ENCODE data around the gene PMF1.

DNA sequence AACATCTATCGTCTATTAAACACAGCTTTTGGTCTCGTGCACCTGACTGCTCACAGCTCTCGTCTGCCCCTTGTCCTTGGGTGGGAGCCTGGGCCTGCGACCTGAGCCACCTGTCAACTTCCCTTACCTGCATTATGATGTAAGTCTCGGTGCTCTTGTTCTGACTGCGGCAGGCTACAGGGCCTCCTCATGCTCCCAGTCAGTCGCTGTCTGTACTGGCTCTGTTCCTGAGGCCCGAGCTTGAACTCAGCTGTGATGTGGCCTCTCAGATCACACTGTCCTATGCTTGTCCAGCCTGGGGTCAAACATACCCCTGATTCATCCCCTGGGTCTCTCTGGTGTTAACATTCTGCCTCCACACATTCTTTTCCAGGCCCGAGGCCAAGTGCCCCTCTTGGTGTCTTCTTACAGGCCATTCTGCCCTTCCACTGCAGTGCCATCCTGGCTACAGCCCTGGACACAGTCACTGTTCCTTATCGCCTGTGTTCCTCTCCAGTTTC, 59.1 kb downstream of the DAP3 start:
- PRO-cap, 4 experiments: no peak in any of the 4 experiments
- RAMPAGE, long total RNA, 2 experiments: no peak in any of the 2 experiments
- RRBS: no CpG with 5 or more reads among the region's 10 CpGs

- PRO-cap, 4 experiments: no peak in any of the 4 experiments
- RAMPAGE, long total RNA, 2 experiments: no peak in any of the 2 experiments
- RRBS: no CpG with 5 or more reads among the region's 8 CpGs
These were observed 3.6 kb downstream of the GON4L start for GRCh38 chr1:155853147-155854065.

- PRO-cap, 4 experiments: no peak in any of the 4 experiments
- RAMPAGE, long total RNA, 2 experiments: no peak in any of the 2 experiments
- RRBS: no CpG with 5 or more reads among the region's 3 CpGs
These were observed 6.2 kb upstream of the RIT1 start for GRCh38 chr1:155917358-155917791.

GRCh38 chr1:155922290-155922579, 11.1 kb upstream of the RIT1 start:
- PRO-cap, 4 experiments: no peak in any of the 4 experiments
- RAMPAGE, long total RNA, 2 experiments: no peak in any of the 2 experiments
- RRBS: no CpG with 5 or more reads among the region's 8 CpGs

DNA sequence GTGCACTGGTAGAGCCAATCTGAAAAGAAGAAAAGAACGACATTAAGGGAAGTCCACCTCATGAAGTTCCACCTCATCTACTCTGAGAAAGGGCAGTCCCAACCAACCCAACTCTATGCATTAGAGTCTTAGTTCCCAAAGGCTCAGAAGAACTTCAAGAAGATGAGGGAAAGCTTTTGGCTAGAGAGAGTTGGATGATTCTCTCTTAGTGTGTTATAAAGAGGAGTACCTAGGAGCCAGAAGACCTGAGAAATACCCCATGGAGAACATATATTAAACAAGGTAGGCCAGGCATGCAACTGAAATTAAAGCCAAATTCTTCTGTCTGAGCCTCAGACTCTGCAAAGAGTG, 8.9 kb downstream of the SSR2 start:
- PRO-cap, 4 experiments: no peak in any of the 4 experiments
- RAMPAGE, long total RNA, 2 experiments: no peak in any of the 2 experiments
- RRBS: no CpG with 5 or more reads among the region's 1 CpG

DNA sequence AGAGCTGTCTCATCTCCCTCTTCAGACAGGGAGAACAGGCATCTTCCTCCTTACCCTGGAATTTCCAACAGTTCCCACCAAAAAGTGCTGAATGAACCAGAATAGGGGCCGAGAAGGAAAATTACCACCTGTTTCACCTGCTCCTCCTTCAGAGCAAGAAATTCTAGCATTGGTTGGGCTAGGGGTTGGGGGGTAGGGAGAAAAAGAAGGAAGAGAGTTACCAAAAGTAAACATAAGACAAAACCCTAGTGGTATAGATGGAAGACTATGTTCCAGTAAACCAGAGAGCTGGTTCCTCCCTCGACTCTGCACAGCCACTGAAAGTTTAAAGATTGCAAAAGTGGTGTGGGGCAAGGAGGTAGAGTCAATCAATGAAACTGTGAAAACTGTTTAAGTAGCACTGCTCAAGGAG, 15.6 kb upstream of the SSR2 start:
- PRO-cap, 4 experiments: no peak in any of the 4 experiments
- RAMPAGE, long total RNA, 2 experiments: start-site peak on the minus strand in 1 of 2 experiments, centred at position 102 of the sequence, 15 reads per replicate
- RRBS: no CpG with 5 or more reads among the region's 2 CpGs

- PRO-cap, 4 experiments: peak in 4 of 4 experiments; most common minus-strand start chr1:156054637 (in 2)
- RAMPAGE, long total RNA, 2 experiments: no peak in any of the 2 experiments
- RRBS: no CpG with 5 or more reads among the region's 14 CpGs
These were observed 188 bp upstream of the LAMTOR2 start for GRCh38 chr1:156054482-156054706.

- PRO-cap, 4 experiments: peak in 3 of 4 experiments; most common plus-strand start chr1:156102832 (in 2); most common minus-strand start chr1:156102708 (in 2)
- RAMPAGE, long total RNA, 2 experiments: no peak in any of the 2 experiments
- RRBS: no CpG with 5 or more reads among the region's 11 CpGs
These were observed 12.0 kb upstream of the LMNA start for GRCh38 chr1:156102440-156102904.

- PRO-cap, 4 experiments: peak in 4 of 4 experiments; most common plus-strand start chr1:156114254 (in 1); most common minus-strand start chr1:156114186 (in 2)
- RAMPAGE, long total RNA, 2 experiments: no peak in any of the 2 experiments
- RRBS: no CpG with 5 or more reads among the region's 10 CpGs
These were observed 357 bp upstream of the LMNA start for GRCh38 chr1:156114057-156114651.

GRCh38 chr1:156135786-156136744, 17.3 kb upstream of the SEMA4A start:
- PRO-cap, 4 experiments: no peak in any of the 4 experiments
- RAMPAGE, long total RNA, 2 experiments: start-site peak on the plus strand in 1 of 2 experiments, at chr1:156136051-156136077 at its widest, 37 reads per replicate
- RRBS: no CpG with 5 or more reads among the region's 36 CpGs

GRCh38 chr1:156136745-156137414, 16.5 kb upstream of the SEMA4A start:
- PRO-cap, 4 experiments: no peak in any of the 4 experiments
- RAMPAGE, long total RNA, 2 experiments: start-site peak on the plus strand in 1 of 2 experiments, at chr1:156136929-156137163 at its widest, 39 to 109 reads per replicate
- RRBS: 74% methylated on average over 3 of the region's 15 CpGs

DNA sequence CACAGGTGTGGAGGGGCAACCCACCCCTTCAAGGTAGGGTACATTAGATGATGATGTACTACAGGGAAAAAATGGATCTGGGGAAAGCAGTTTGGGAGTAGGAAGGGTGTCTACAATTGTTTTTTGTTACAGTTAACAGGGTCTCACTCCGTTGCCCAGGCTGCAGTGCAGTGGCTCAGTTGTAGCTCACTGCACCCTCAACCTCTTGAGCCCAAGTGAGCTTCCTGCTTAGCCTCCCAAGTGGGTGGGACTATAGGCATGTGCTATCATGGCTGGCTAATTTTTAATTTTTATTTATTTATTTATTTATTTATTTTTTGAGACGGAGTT, 11.5 kb upstream of the SLC25A44 start:
- PRO-cap, 4 experiments: no peak in any of the 4 experiments
- RAMPAGE, long total RNA, 2 experiments: no peak in any of the 2 experiments
- RRBS: no CpG with 5 or more reads among the region's 2 CpGs

DNA sequence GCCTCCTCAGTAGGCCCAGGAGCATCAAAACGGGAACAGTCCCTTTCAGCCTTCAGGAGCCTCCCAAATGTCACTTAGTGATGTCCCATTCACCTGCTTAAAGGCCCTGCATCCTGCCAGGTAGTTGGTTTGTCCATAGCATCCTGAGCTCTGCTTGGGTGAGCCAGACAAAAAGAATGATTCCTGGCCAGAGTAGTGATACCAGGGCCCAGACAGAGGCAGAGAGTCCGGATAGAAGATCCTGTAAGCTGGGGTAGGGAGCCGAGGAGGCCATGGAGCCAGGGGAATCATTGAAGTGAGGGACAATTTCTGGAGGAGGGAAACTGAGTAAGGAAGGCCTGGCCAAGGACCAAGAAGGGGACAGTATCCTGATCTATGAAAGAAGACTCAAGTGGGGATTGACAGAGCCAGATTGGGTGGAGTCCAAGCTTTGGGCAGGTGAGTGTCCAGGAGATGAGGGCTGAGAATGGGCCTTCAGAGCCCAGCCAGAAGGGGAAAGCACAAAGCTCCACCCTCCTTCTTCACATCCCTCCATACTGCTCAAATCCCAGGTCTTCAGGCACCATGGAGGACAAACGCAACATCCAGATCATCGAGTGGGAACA, 5.5 kb downstream of the SLC25A44 start:
- PRO-cap, 4 experiments: no peak in any of the 4 experiments
- RAMPAGE, long total RNA, 2 experiments: no peak in any of the 2 experiments
- RRBS: no CpG with 5 or more reads among the region's 5 CpGs

DNA sequence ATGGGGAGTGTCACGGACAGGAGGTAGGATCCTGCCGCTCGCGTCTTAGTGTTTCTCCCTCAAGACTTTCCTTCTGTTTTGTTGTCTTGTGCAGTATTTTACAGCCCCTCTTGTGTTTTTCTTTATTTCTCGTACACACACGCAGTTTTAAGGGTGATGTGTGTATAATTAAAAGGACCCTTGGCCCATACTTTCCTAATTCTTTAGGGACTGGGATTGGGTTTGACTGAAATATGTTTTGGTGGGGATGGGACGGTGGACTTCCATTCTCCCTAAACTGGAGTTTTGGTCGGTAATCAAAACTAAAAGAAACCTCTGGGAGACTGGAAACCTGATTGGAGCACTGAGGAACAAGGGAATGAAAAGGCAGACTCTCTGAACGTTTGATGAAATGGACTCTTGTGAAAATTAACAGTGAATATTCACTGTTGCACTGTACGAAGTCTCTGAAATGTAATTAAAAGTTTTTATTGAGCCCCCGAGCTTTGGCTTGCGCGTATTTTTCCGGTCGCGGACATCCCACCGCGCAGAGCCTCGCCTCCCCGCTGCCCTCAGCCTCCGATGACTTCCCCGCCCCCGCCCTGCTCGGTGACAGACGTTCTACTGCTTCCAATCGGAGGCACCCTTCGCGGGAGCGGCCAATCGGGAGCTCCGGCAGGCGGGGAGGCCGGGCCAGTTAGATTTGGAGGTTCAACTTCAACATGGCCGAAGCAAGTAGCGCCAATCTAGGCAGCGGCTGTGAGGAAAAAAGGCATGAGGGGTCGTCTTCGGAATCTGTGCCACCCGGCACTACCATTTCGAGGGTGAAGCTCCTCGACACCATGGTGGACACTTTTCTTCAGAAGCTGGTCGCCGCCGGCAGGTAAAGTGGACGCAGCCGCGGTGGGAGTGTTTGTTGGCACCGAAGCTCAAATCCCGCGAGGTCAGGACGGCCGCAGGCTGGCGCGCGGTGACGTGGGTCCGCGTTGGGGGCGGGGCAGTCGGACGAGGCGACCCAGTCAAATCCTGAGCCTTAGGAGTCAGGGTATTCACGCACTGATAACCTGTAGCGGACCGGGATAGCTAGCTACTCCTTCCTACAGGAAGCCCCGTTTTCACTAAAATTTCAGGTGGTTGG, at the start of gene PMF1:
Gene PMF1, plus strand, starts transcription at position 693 of the 1,117 bp plus-strand sequence.
- PRO-cap, 4 experiments: peak in 4 of 4 experiments; most common plus-strand start position 693 of the sequence (in 4); most common minus-strand start position 568 of the sequence (in 3)
- RAMPAGE, long total RNA, 2 experiments: no peak in any of the 2 experiments
- RRBS: 1% methylated on average over 9 of the region's 66 CpGs

GRCh38 chr1:156246922-156247297, 946 bp downstream of the PAQR6 start:
- PRO-cap, 4 experiments: no peak in any of the 4 experiments
- RAMPAGE, long total RNA, 2 experiments: no peak in any of the 2 experiments
- RRBS: no CpG with 5 or more reads among the region's 7 CpGs

- PRO-cap, 4 experiments: no peak in any of the 4 experiments
- RAMPAGE, long total RNA, 2 experiments: no peak in any of the 2 experiments
- RRBS: 6% methylated on average over 32 of the region's 50 CpGs
These were observed 19.4 kb downstream of the RHBG start for GRCh38 chr1:156388412-156388877.

- PRO-cap, 4 experiments: no peak in any of the 4 experiments
- RAMPAGE, long total RNA, 2 experiments: no peak in any of the 2 experiments
- RRBS: 13% methylated on average over 7 of the region's 32 CpGs
These were observed 51.3 kb downstream of the RHBG start for GRCh38 chr1:156420268-156420676.

- PRO-cap, 4 experiments: no peak in any of the 4 experiments
- RAMPAGE, long total RNA, 2 experiments: no peak in any of the 2 experiments
- RRBS: no CpG with 5 or more reads among the region's 8 CpGs
These were observed 35.2 kb downstream of the MEF2D start for GRCh38 chr1:156465296-156465942.

DNA sequence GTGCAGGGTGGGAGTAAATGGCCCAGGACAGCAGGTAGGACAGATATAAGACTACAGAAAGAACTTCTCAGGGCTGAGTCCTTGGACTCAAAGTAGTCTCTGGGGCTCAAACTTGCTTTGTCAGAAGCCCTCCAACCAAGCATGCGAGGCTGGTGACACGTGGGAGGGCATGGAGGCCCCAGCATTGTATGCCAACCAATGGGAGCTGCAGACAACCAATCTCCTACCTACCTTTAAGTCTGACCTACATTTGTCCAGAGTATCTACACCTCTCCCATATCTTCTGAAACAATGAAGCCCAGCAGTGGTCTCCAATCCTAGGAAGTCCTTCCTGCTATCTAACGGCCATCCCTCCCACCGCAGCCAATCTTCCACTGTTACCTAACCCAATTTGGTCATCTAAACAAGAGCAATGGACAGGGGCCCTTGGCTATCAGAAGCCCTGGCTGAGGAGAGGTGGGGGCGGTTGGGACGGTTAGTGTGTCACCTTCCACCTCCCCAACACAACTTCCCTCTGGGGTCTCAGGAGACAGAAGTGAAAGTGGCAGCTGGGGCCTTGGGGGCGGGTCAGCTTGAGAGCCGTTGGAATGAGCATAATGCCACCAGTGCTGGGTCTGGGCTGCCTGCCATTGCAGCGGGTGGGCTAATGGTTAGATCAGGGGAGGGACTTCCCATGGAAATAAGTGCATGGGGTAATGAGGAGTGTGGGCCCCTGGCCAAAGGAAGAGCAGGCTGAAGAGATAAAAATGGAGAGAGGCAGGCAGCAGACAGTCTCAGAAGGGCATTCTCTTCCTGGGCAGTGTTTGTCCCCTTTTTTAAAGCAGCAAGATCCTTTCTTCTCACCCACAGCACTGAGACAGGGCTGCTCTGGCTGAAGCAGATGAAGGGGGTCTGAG, 8.1 kb downstream of the MEF2D start:
- PRO-cap, 4 experiments: no peak in any of the 4 experiments
- RAMPAGE, long total RNA, 2 experiments: no peak in any of the 2 experiments
- RRBS: no CpG with 5 or more reads among the region's 9 CpGs

- PRO-cap, 4 experiments: peak in 2 of 4 experiments; most common plus-strand start chr1:156493353 (in 1); most common minus-strand start chr1:156493229 (in 2)
- RAMPAGE, long total RNA, 2 experiments: no peak in any of the 2 experiments
- RRBS: no CpG with 5 or more reads among the region's 12 CpGs
These were observed 7.3 kb downstream of the MEF2D start for GRCh38 chr1:156493148-156493707.

Measured in uterus (tissue), 7 donors.